H1 (cell line): Measurements from ENCODE around the genes PPM1K, HERC3, CCSER1 and SMARCAD1.

GRCh38 chr4:87851267-87851633, 18.5 kb downstream of the MEPE start:
- RRBS, result no CpG with 5 or more reads among the region's 7 CpGs
CAGE:
- cytosol, long polyA plus RNA, result no peak
- long polyA plus RNA, result no peak
- nucleus, long polyA plus RNA, result no peak

DNA sequence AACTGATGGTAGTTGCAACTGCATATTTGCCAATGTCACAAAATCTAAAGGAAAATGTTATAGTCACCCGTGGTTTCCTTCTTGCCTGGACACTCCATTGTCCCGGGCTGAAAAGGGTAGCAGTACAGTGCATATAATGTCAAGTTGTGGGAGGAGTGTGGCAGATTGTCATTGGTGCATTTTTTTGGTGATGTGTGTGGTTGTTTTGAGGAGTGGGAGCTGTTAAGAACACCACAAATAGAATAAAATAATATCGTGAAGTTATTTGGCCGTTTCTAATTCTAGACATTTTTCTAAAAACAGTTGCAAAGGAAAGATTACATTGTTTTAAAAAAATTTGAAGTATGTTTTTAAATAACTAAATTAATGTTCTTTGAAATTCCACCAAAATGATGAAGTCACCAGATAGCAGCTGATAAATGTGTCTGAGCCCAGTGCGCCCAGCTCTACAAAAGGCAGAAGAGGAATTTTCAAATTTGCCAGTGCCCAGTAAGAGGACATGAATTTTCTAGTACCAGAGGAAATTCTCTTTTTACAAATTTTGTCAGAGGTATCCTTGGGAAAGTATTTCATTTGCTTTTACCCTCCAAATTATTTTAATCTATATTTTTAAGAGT, 1.4 kb downstream of the PKD2 start:
- RRBS, result no CpG with 5 or more reads among the region's 5 CpGs
CAGE:
- cytosol, long polyA plus RNA, result no peak
- long polyA plus RNA, result no peak
- nucleus, long polyA plus RNA, result no peak

- RRBS, result no CpG with 5 or more reads among the region's 10 CpGs
CAGE:
- cytosol, long polyA plus RNA, result no peak
- long polyA plus RNA, result no peak
- nucleus, long polyA plus RNA, result no peak
These were observed 57.9 kb downstream of the PKD2 start for GRCh38 chr4:88065060-88066021.

- RRBS, result 1% methylated on average over 23 of the region's 96 CpGs
CAGE:
- cytosol, long polyA plus RNA, result start-site peak on the minus strand at chr4:88284561-88284576, 469 reads
- long polyA plus RNA, result start-site peak on the minus strand at chr4:88284561-88284576, 294 and 335 reads in 2 replicates
- nucleus, long polyA plus RNA, result start-site peak on the minus strand at chr4:88284561-88284582, 301 reads
These were observed at the start of gene PPM1K for GRCh38 chr4:88283770-88284842. TSS of gene PPM1K (minus strand) at chr4:88284561.

DNA sequence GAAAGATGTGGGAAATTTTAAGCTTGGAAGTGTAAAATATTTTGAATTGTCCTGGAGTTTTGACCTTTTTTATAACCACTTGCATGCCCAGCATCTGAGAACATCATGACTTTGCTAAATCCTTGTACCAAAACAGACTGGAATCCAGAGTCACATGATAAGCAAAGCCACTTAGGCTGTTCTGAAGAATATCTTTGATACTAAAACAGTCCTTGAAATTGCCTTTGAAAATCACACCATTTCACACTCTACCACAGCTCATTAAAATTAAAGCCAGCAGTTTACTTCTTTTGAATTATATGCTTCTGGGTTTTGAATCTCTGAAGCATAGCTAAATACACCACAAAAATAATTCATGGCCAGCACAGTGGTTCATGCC, 2.6 kb upstream of the PPM1K start:
CAGE:
- cytosol, long polyA plus RNA, result no peak
- long polyA plus RNA, result no peak
- nucleus, long polyA plus RNA, result no peak

- RRBS, result no CpG with 5 or more reads among the region's 5 CpGs
CAGE:
- cytosol, long polyA plus RNA, result no peak
- long polyA plus RNA, result no peak
- nucleus, long polyA plus RNA, result no peak
These were observed 17.6 kb upstream of the HERC3 start for GRCh38 chr4:88574612-88575077.

- RRBS, result 1% methylated on average over 24 of the region's 67 CpGs
CAGE:
- cytosol, long polyA plus RNA, result no peak
- long polyA plus RNA, result no peak
- nucleus, long polyA plus RNA, result no peak
These were observed at the start of gene HERC3 for GRCh38 chr4:88592221-88592802. TSS of gene HERC3 (plus strand) at chr4:88592480.

DNA sequence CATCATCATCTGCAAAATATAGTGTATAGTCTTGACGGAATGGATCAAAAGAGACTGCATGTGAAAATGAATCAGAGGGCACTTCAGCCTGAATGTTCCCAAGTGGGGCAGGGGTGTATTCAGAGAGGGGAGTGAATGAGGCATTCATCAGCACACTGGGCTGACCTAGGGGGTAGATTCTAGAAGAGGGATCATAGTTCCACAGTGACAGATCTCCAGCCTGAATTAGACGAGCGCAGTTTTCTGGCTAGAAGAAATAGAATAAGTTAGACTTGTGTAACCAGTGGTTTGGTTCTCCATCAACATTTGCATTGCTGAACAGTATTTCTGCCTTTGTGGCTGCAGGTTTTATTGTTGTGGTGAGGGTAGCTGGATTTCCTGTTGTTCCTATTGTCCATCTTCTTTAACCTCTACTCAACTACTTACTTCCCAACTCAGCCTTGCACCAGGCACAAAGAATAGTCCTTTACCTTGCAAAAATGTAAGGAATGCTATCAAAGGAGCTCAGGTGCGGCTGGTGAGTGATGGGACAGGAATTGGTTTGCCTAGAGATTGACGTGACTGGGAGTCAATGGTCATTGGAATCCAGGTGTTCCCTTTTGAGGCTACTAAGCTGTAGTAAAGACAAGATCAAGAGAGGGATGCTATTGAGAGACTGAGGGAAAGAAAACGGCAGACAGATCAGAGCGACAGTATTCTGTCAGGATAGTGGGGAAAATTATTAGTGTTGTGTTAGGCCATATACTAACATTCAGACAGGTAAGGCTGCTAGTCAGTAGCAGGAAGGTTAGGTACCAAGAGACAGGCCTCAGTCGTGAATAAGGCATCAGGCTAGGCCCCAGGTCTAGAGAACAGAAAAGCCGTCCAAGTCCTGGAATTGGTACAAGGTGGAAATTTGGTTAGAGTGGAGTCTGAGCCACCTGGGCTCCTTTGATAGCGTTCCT, 50.8 kb downstream of the NAP1L5 start:
- RRBS, result no CpG with 5 or more reads among the region's 10 CpGs
CAGE:
- cytosol, long polyA plus RNA, result no peak
- long polyA plus RNA, result no peak
- nucleus, long polyA plus RNA, result no peak

- RRBS, result no CpG with 5 or more reads among the region's 3 CpGs
CAGE:
- cytosol, long polyA plus RNA, result no peak
- long polyA plus RNA, result no peak
- nucleus, long polyA plus RNA, result no peak
These were observed 11.0 kb upstream of the NAP1L5 start for GRCh38 chr4:88708395-88709215.

GRCh38 chr4:88777616-88778526, 80.2 kb upstream of the NAP1L5 start:
- RRBS, result no CpG with 5 or more reads among the region's 5 CpGs
CAGE:
- cytosol, long polyA plus RNA, result no peak
- long polyA plus RNA, result no peak
- nucleus, long polyA plus RNA, result no peak

DNA sequence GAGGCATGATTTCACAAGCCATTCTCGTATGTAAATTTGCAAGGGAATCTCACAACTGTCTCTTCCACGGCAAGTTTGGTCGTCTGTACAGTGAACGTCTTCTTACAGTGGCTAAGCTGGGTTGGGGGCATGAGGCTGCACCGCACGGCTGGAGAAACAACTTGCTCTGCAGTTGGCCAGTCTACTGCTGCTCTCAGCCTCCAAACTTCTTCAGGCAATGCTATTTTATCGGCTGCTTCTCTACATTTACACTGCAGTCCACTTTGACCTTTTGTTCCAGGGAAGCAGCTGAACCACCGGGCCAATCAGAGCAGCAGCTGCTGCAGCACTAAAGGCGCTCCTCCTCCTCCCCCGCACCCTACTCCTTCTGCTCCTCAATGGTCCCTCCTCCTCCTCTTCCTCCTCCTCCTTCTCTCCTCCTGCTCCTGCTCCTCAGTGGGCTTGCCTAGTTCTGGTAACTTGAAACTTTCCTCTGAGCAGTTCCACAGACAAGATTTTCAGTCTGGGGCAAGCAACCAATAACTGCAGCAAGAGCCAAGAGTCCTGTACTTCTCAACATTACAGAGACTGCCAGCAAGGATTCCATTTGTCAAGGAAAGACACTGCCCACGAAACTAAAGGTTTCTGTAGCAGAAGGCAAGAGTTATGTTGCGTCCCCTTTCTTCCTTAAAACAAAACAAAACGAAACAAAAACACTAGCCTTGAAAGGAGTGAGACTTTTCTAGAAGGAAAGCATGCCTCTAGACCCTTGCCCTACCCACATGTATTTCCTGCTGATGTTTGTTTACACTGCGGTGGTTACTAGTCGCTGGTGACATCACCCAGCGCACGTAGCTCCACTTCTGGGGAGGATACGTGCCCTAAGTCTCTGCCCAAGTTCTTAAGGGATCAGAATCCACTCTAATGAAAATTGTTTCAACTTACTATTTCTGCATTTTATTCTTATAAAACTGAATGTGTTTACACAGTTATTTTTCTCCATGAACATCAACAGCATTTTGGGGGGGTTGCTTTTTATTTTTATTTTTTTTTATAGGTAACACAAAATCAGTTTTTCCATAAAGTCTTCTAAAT, 125.7 kb upstream of the NAP1L5 start:
- RRBS, result no CpG with 5 or more reads among the region's 18 CpGs
CAGE:
- cytosol, long polyA plus RNA, result no peak
- long polyA plus RNA, result no peak
- nucleus, long polyA plus RNA, result no peak

GRCh38 chr4:88826717-88827309, 129.2 kb upstream of the NAP1L5 start:
- RRBS, result no CpG with 5 or more reads among the region's 5 CpGs
CAGE:
- cytosol, long polyA plus RNA, result no peak
- long polyA plus RNA, result no peak
- nucleus, long polyA plus RNA, result no peak

DNA sequence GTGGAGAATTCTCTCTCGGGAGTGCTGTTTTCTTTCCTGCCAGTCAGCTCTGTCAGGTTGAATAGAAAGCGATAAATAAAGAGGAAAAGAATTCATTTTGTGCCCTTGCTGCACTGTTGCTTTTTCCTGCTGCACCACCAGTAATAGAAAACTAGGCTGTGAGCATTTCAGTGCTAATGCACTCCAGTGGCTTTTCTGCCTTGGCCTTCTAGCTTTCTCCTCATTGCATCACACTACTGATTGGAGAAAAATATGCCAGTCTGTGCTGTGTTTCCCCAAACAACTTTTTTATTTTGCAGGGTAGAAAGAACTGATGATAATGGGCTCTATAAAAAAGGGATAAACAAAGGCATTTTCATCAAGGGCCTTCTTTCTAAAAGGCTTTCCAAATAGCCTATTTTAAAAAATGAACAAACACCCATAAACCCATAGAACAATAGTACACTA, 86.4 kb downstream of the GPRIN3 start:
- RRBS, result no CpG with 5 or more reads among the region's 2 CpGs
CAGE:
- cytosol, long polyA plus RNA, result no peak
- long polyA plus RNA, result no peak
- nucleus, long polyA plus RNA, result no peak

DNA sequence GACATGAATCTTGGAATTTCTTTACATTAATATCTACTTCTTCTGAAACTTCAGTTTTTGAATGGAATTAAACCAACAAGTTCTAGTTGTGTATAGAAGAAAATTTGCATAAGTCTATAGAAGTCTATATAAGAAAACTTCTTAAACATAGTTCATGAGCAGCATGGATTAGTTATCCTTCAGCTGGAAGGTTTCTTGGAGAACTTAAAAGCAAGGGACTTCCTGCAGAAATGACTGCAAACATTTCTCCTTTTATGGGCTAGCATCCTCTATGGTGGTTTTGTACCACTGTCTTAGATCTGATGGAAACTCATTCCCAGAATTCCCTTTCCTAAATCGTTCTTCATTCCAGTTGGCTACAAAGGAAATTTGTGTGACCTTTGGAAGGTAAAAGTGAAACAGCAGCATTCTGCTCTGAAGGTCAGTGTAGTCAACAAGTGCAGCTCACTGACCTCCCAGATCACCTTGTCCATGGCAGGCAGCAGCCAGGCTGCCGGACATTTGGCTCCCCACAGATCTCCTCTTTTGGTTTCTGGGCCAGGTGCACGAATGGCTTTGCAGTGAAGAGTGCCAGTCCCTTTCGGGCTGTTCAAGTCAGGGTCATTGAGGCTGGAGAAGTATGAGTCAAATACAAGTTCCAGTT, 14.5 kb downstream of the GPRIN3 start:
- RRBS, result no CpG with 5 or more reads among the region's 4 CpGs
CAGE:
- cytosol, long polyA plus RNA, result no peak
- long polyA plus RNA, result no peak
- nucleus, long polyA plus RNA, result no peak

DNA sequence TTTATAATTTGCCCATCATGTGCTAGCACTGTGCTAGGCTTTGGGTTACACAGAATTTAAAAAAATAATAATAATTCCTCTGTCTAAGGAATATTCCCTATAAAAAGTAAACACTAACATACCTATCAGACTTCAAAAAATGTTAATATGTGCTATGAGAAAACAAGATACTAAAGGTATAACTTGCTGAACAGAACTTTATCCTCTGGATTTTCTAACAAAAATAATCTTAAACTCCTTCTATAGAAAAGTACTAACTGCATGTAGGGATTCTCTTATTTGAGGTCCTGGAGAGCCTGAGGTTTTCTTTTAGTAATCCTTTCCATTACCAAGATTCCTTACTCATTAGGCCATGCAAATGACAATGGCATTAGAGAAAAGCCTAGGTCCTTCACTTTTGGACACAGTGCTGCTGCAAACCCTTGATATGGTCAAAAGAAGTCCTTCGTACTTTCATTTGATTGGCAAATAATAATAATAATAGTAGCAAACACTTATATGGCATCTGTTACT, 3.1 kb downstream of the MMRN1 start:
- RRBS, result no CpG with 5 or more reads among the region's 1 CpG
CAGE:
- cytosol, long polyA plus RNA, result no peak
- long polyA plus RNA, result no peak
- nucleus, long polyA plus RNA, result no peak

DNA sequence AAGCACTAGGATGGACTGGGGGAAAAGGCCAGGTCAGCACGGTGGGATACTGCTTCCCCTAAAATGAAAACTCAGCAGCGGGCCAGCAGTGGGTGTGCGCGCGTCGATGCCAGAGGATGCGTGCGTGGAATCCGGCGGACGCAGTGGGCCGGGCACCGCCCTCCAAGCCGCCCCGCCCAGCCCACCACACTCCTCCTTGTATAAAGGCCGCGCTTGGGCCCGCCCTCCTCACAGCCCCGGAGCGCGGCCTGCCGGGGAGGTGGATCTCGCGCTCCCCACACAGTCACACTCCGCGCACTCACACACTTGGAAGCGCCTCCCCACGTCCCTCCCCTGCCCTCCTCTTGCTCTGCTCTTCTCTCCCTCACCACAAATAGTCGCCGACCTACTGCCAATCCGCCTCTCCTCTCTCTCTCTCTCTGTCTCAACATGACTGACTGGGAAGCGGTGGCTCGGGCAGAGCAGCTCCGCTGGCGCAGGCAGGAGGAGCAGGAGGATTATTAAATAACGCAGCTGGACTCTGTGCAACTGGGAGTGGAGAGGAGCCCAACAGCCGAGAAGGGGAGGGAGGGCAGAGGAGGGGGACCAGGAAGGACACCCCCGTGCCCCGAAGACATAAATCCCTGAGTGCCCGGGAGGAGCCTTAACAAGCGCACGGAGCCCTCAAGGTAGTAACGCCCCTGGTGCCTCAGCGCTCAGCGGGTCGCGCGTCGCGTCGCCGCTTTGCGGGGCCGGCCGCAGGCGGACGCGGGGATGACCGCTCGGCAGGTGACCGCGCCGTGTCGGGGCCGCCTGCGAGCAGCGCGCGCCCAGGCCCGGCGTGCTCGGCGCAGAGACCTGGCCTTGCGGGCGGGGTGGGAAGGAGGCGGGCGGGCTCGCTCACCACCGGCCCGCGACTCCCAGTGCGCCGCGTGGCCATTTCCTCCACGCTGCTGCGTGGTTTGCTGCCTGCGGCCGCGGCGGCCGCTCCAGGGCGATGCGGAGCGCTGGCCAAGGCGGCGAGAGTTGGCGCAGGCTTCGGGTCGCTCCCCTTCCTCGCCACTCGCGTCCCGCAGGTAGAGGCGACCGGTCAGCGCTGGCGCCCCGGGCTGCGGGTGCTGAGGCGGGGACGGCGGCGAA, at the start of gene CCSER1:
Gene CCSER1 (plus strand): TSS at position 231 of the 1,119 bp plus-strand sequence.
- RRBS, result 1% methylated on average over 49 of the region's 113 CpGs
CAGE:
- cytosol, long polyA plus RNA, result no peak
- long polyA plus RNA, result no peak
- nucleus, long polyA plus RNA, result no peak

GRCh38 chr4:90645895-90646356, 518.7 kb downstream of the CCSER1 start:
- RRBS, result no CpG with 5 or more reads among the region's 3 CpGs
CAGE:
- cytosol, long polyA plus RNA, result no peak
- long polyA plus RNA, result no peak
- nucleus, long polyA plus RNA, result no peak

- RRBS, result no CpG with 5 or more reads among the region's 1 CpG
CAGE:
- cytosol, long polyA plus RNA, result no peak
- long polyA plus RNA, result no peak
- nucleus, long polyA plus RNA, result no peak
These were observed 48.1 kb downstream of the ATOH1 start for GRCh38 chr4:93876668-93877138.

- RRBS, result no CpG with 5 or more reads among the region's 59 CpGs
CAGE:
- cytosol, long polyA plus RNA, result start-site peak on the plus strand at chr4:94207598-94207675, 471 reads; start-site peak on the plus strand at chr4:94207887-94208069, 129 reads
- long polyA plus RNA, result start-site peak on the plus strand at chr4:94207862-94208076, 157 and 297 reads in 2 replicates
- nucleus, long polyA plus RNA, result start-site peak on the plus strand at chr4:94207600-94207709, 811 reads; start-site peak on the plus strand at chr4:94207873-94207923, 131 reads
These were observed at the start of gene SMARCAD1 for GRCh38 chr4:94207329-94208354. TSS of gene SMARCAD1 (plus strand) at chr4:94207865.

GRCh38 chr4:94208355-94208605, 615 bp downstream of the SMARCAD1 start:
- RRBS, result no CpG with 5 or more reads among the region's 4 CpGs
CAGE:
- cytosol, long polyA plus RNA, result no peak
- long polyA plus RNA, result no peak
- nucleus, long polyA plus RNA, result no peak